Placental pericyte (primary cell): ENCODE data around the genes BLTP3B, MYBPC1 and C12orf42.

GRCh38 chr12:96347234-96347780 is 52.9 kb downstream of the CDK17 start:
- CAGE, long polyA plus RNA: no peak

DNA sequence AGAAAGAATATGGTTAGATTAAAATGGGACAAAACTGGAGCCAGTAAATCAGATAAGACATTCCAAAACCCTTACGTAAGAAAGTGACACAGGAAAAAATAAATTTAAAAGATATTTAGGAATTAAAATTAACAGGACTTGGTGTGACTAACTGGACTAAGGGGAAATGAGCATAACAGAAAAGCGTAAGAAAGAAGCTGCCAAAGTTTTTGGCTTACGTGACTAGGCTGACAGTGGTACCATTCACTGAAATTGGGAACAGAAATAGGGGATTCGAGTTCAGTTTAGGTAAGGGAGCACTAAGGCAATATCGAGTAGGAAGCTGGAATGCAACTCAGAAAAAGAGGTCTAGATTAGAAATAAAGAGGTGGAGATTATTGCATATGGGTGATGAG is 7.8 kb downstream of the CDK17 start:
- CAGE, long polyA plus RNA: no peak

DNA sequence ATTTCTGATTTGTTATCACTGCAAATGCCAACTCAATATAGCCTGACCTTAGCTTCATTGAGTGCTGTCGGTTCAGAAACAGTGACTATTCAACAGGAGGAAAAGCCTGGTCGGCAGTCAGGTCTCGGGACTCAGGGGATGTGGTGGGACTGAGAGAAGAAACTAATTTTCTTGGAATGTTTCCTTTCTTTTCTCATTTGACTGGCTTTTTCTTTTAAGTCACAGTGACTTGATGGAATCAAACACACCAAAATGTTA is 549.7 kb downstream of the NEDD1 start:
- CAGE, long polyA plus RNA: no peak

DNA sequence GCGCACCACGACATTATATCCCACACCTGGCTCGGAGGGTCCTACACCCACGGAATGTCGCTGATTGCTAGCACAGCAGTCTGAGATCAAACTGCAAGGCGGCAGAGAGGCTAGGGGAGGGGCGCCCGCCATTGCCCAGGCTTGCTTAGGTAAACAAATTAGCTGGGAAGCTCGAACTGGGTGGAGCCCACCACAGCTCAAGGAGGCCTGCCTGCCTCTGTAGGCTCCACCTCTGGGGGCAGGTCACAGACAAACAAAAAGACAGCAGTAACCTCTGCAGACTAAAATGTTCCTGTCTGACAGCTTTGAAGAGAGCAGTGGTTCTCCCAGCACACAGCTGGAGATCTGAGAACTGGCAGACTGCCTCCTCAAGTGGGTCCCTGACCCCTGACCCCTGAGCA is 791.2 kb upstream of the TMPO start:
- CAGE, long polyA plus RNA: no peak

- CAGE, long polyA plus RNA: no peak
Observed at GRCh38 chr12:98456538-98457395, 58.6 kb upstream of the TMPO start.

DNA sequence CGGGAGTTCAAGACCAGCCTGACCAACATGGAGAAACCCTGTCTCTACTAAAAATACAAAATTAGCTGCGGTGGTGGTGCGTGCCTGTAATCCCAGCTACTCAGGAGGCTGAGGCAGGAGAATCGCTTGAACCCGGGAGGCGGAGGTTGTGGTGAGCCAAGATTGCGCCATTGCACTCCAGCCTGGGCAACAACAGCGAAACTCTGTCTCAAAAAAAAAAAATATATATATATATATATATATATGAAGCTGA is 10.5 kb downstream of the SLC25A3 start:
- CAGE, long polyA plus RNA: no peak

- CAGE, long polyA plus RNA: no peak
Observed at GRCh38 chr12:99130813-99131488, 485.9 kb downstream of the APAF1 start.

GRCh38 chr12:99154450-99155072 is 493.0 kb upstream of the GARIN6 start:
- CAGE, long polyA plus RNA: no peak

DNA sequence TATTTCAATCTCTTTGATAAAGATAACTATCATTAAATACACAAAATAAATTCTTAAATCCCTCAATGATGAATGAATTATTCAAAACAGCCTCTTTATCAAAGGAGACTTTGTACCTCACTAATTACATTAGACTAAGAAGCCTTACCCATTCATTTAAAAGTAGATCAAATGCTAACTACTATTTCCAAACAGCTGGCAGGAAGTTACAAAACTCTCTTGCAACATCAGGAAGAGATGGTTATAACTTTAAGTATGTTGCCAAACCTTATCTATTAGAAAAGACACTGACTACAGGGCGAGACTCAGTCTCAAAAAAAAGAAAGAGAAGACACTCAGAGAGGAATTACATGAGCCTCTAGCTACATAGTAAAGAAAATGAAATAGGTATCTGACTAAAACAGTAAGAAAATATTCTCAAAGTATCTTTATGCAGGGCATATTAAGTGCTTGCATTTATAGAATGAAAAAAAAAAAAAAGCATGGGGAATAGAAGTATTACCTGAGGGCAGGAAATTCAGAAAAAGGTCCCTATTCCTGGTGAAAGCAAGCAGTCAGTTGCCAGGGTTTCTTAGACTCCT is 14.5 kb downstream of the BLTP3B start:
- CAGE, long polyA plus RNA: no peak

- CAGE, long polyA plus RNA: no peak
Observed at GRCh38 chr12:100142781-100143376, at the start of gene BLTP3B. Gene BLTP3B (minus strand): TSS chr12:100142874.

DNA sequence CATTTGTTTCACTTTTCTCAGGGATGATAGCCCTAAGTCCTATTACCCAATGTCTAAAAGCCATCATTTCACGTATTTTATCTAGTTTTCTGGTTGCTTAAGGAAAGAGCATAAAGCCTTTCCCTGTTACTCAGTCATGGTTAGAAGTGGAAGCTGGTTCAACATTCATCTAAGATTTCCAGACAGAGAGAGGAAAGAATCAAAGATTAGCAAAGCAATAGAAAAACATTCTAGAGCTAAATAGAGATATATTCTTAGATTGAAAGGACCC is 28.4 kb upstream of the NR1H4 start:
- CAGE, long polyA plus RNA: no peak

DNA sequence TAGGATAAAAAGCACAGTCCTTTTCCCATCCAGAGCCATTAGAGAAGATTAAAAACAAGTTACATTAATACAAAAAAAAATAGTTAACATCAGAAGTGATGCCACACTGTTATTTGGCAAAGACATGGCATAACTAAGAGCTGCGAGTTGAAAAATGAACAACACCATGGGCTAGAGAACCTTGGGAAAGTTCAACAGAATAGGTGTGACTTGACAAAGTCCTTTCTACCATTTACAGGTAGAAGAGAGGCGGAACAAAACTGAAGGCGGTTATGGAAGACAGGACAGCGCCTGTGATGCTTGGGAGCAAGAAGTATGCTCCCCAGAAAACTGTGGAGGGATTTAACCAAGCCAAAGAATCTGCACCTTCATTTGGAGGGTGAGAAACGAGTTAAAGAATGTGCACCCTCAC is 995 bp downstream of the ARL1 start:
- CAGE, long polyA plus RNA: no peak

DNA sequence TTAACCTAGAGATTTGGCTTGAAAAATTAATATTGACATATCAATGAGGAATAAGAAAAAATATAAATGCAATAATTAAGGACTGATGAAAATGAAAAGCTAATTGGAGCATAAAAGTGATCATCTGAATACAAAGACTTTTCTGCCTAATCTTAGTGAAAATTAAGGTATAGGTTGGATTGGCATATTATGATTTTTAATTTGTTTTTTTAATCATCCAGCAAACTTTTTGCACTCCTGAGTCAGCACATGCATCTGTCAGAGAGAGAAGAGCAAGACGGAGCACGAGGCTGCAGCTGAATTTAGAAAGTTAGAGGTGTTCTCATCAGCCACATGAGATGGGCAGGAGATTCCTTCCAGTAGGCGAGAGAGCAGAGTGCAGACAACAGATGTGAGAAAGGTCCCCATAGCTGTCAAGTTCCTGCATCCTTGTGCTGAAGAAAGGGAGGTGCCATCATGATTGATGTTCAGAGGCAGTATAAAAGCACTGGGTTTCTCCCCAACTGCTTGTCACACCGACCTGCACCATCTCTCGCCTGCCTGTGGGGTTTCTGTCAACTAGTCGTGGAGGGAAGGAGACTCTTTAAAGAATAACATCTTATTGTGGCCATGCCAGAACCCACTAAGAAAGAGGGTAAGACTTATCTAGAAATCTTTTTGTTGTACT is at the start of gene MYBPC1:
Gene MYBPC1, plus strand, starts transcription at position 510 of the 667 bp plus-strand sequence.
- CAGE, long polyA plus RNA: no peak

GRCh38 chr12:101749348-101750109 is 10.3 kb upstream of the SYCP3 start:
- CAGE, long polyA plus RNA: no peak

- CAGE, long polyA plus RNA: no peak
Observed at GRCh38 chr12:102427409-102428063, 52.8 kb downstream of the IGF1 start.

DNA sequence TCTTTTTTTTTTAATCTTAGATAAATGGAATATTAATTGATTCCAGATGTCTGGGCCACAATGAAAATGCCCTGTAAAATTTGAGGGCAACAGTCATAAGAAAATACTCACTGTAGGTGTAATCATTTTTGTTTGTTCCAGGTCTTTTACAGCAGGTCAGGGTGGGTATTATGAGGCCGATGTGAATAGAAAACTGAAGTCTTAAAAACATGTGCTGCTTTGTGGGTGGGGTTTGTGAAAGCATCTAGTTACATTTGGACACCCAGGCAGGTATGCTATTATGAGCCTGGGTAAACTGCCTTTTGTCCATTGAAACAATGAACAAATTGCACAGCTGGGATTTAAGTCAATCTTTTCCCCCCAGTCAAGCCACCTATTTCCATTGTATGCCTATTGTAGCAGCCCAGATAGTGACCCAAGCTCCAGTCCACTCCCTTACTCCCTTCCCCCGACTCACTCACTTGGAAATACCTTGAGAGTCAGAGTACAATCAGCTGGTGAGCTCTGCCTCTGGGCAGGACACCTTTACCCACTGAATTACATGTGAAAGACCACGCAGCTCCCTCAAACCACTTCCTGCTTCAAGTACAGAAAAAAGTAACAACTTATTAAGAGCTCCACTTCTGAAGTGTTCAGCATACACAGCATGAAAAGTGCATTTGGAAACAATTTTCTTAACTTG is 1.8 kb downstream of the IGF1 start:
- CAGE, long polyA plus RNA: no peak

- CAGE, long polyA plus RNA: no peak
Observed at GRCh38 chr12:102484520-102484934, 4.2 kb upstream of the IGF1 start.

DNA sequence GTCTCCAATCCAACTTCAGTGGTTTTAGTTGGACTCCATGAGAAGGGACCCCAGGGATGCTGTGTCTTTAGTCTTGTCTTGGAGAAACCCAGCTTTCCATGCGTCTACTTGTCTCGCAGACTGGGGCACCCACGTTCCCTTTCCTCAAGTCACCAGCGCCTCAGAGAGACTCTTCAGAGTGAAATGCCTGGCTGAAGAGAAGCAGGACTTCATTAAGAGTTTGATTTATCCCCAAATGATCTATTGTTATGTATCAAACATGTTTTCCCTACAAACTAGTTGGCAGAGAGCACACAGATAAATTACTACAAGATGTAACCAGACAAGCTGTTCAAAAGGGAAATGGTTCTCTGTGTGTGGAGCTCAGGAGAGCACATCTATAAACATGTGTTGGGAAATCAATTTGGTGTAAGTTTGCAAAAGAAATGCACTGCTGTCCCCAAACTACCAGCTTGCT is 159.3 kb downstream of the PAH start:
- CAGE, long polyA plus RNA: no peak

DNA sequence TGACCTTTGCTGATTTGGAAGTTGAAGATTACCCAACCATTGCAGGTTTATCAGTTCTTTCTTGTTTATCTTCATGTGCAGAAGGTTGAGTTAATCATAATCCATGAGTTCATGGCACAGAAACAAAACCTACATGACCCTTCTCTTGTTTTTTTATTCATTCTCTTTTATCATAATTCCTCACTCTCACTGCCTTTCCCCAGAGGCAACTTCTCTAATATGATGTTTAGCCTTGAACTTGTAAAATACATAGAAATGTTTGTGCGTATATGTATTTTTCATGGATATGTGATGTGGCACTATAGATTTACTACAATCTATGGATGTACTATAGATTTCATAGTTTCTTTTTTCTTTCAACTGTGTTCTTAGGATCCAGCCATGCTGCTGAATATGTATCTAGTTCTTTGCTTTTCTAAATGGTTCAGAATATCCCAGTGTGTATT is 3.4 kb upstream of the PAH start:
- CAGE, long polyA plus RNA: no peak

DNA sequence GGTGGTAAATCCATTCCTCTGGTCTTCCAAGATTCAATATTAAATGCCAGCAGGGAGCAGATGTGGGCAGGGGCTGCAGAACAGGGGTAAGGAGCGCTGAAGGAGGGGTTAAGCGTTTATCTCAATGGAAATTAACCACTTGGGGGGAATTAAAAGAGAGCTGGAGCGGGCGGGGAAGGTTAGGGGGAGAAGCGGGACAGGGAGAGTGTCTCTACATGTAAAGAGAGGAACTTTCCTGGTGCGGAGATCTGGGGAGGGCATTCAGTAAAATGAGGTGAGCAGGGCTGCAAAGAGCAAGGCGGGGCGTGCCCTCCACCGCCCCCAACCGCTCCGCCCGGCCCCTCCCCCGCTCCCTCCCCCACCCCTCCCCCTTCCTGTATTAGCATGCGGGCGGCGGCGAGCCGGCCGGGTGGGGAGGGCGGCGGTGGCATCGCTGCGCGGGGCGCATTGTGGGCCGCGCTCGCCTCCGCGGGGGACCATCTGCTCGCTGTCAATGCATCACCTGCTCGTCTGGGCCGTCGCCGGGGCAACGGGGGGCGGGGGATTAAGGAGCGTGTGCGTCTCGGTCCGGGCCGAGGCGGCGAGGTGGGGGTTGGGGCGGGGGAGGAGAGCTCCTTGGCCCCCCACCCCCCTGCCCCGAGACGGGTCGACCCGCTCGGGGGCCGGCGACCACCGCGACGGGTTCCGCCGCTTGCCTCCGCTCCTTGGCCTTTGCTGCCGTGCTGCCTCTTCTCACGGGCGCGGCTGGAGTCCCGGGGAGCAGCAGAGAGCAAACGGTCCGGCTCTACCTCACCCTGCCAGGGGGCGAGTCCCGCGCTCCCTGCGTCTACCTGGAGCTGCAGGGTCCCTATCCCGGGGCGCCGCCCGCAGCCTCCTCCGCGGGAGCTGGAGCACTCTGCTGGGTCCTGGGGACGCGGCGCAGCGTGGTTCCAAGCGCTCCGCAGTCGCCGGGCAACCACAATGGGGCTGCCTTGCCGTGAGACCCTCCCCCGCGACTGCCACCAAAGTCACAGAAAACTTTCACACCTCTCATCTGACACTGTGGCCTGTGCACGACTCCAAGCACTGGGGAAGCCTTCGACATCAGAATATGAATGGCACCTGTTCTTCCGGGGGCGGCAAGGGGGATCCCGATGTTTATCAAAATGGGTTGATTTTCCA is at the start of gene C12orf42:
Gene C12orf42, minus strand, starts transcription at position 897 of the 1,161 bp plus-strand sequence.
- CAGE, long polyA plus RNA: no peak